ReNcell CX (cell line): ENCODE measurements around a stretch of chr2.

- PRO-cap: no peak
Observed at GRCh38 chr2:68388629-68389303, 23.7 kb downstream of the PLEK start.

DNA sequence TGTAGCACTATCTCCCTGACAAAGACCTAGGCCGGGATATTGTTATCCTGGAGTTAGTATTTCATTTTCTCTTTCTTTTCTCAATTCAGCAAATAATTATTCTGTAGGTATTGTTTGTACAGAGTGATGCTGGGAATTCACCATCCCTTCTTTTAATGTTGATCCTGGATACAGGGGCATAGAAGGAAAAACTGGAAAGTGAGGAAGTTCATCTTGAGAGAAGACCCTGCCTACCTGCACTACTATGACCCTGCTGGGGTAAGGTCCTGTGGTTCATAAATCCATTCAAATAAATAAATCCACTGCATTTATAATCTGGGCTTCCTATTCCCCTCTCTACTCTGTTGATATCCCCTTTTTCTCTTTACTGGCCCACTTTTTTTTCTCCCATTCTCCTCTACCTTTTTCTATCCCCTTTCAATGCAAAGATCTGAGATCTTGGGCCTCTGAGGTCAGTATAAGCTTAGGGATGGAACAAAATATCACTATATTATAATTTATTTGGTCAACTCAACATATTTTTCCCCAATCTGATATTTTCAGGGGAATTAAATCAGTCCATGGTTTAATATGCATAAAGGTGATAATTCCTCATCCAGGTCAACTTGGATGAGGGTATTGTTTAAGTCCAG, 28.0 kb downstream of the PLEK start:
- PRO-cap: no peak

DNA sequence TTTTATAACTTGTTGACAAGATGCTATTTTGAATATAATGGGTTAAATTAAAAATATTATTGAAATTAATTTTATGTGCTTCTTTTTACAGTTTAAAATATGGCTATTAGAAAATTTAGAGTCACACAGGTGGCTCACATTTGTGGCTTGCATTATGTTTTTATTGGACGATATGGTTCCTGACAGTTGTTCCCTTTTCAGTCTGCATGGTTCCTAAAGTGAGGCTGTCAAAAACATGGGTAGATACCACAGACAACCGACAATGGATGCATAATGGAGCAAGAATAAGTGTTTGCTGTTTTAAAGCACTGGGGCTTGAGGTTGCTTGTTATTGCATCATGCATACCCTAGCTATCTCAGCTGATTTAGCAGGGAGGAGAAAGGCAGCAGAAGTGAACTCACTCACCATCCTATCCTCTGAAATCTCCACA, 46.9 kb downstream of the FBXO48 start:
- PRO-cap: no peak

GRCh38 chr2:68441180-68441604, 25.9 kb downstream of the FBXO48 start:
- PRO-cap: no peak

DNA sequence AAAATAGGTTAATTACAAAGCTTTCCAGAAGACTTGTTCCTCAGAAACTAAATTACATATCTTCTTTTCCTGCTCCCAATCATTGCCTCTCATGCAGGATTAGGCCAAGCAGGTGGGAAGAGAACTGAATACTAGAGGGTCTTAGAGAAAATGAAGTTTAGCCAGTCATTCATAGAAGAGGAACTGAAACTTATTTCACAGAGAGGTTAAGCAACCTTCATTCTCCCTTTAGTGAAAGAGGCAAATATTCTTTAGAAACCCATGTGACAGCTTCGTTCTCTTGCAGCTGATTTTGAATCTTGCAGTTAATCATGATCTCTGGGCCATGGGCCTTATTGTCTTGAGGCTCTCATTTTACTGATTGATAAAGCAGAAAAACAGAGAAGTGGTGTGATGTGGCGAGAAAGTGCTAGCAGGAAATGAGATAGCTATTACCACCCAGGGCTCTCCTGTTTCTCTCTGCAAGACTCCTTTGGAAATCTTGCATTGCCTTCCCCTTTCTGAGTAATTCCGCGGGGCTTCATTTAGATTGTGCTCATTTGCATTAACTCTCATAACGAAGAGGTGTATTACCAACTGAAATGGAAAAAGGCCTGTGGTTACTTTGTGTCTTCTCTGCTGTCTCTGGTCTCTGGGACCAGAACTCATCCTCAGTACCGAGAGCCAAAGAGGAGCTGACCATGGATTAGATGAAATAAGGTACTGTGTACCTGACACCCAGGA, 44.6 kb upstream of the ARHGAP25 start:
- PRO-cap: no peak

- PRO-cap: no peak
Observed at GRCh38 chr2:68741148-68741531, 6.5 kb downstream of the ARHGAP25 start.

GRCh38 chr2:68764357-68765187, 30.0 kb downstream of the ARHGAP25 start:
- PRO-cap: no peak

- PRO-cap: no peak
Observed at GRCh38 chr2:68834799-68835295, 36.4 kb downstream of the BMP10 start.

DNA sequence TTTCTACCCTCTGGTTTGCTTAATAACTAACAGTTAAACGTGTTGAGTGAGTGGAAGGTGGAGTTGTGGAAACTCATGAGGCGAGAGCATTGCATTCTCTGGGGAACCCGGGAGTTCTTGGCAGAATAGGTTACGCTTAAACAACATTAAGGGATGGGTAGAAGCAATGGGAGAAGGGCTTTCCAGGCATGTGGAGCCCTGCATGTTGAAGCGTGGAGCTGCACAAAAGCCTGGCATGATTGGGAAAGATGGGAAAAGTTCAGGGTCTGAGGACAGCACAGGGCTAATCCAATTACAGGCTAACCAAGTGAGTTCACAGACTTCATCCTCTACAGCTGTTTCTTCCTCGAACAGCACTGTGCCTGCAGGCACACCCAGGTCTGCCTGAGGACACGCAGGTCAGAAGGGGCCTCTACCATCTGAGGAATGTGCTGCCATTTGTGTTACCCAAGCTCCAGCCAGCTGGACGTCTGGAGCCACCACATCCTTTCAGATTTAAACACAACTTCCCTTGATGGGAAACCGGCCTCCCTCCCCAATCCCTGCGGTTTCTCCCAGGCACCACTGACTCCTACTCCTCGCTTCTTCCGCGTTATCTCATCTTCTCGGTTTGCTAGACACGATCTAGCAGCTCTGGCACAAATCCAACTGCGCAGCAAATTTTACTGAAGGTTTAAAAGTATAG, 164.2 kb downstream of the ANTXR1 start:
- PRO-cap: no peak

DNA sequence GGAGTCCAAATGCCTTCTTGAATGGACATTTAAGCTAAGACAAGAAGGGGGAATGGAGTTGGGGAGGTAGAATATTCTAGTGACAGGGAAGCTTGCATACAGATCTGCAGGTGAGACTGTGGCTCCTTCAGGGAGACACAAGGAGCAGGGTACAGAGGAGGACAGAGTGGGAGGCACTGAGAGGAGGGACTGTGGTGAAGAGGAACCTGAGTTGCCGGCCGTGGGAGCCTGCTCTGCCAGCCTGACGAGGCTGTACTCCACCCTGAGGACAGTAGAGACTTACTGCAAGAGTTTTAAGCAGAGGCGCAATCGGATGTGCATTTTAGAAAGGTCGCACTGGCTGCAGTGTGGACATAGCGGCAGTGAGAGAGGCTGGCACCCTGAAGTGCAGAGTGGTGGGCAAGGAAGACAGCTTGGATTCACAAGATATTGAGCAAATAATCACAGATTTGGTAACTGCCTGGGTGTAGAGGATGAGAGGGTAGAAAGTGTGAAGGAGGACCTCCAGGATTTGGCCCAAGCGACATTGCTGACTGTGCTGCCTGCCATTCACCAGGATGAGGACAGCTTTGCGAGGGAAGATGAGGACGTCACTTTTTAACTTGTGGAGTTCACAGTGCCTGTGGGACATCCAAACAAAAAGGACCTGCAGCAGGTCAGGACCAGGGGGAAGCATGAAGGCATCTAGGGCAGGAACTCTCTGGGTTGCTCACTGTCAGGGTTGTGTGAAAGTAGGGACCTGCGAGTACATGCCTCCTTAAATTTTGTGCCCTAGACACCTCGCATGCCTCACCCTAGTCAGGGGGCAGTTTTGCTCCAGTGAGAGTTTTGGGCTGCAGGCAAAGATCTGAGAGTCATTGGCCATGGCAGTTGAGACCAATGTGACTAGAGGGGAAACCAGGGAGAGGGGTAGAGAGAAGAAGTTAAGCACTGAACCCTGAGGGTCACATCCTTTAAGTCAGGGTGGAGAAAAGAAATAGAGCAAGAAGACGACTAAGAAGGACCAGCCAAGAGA, 185.5 kb downstream of the GFPT1 start:
- PRO-cap: no peak

- PRO-cap: no peak
Observed at GRCh38 chr2:69347932-69348462, 39.0 kb downstream of the GFPT1 start.

DNA sequence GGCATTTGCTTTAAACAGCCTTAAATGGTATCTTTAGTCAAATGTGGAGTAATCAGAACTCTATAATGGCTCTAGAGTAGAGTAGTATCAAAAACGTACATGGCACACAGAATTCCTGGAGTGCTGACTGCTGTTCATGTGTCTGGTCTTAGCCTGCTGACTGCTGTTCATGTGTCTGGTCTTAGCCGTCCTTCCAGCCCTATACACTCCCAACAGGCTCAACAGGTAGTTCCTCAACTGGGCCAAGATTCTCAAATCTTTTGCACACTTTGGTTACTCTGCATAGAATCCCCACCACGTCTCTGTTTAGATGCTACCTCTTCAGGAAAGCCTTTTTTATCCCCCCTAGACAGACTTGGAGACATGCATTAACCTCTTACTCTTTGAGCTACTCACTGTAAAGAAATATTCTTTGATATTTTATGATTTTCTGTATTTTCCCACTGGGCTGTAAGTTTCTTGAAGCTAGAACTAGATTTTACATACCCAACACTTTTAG, 1.1 kb upstream of the GFPT1 start:
- PRO-cap: no peak

- PRO-cap: no peak
Observed at GRCh38 chr2:69415013-69415491, 22.2 kb downstream of the NFU1 start.

GRCh38 chr2:69460576-69461250, 23.5 kb upstream of the NFU1 start:
- PRO-cap: no peak

- PRO-cap: no peak
Observed at GRCh38 chr2:69465386-69465955, 28.2 kb upstream of the NFU1 start.

DNA sequence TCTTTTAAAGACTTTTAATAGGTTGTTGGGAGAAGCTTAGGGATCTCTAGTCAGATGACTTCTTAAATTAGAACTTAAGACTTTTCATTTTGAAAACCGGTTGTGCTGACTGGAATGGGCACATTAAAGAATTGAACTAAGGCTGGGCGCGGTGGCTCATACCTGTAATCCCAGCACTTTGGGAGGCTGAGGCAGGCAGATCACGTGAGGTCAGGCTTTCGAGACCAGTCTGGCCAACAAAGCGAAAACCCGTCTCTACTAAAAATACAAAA, 8.8 kb upstream of the AAK1 start:
- PRO-cap: no peak

GRCh38 chr2:69689516-69689947, 46.0 kb upstream of the AAK1 start:
- PRO-cap: no peak

- PRO-cap: no peak
Observed at GRCh38 chr2:69734069-69734677, 7.8 kb upstream of the ANXA4 start.

GRCh38 chr2:69740641-69740956, 1.3 kb upstream of the ANXA4 start:
- PRO-cap: no peak

DNA sequence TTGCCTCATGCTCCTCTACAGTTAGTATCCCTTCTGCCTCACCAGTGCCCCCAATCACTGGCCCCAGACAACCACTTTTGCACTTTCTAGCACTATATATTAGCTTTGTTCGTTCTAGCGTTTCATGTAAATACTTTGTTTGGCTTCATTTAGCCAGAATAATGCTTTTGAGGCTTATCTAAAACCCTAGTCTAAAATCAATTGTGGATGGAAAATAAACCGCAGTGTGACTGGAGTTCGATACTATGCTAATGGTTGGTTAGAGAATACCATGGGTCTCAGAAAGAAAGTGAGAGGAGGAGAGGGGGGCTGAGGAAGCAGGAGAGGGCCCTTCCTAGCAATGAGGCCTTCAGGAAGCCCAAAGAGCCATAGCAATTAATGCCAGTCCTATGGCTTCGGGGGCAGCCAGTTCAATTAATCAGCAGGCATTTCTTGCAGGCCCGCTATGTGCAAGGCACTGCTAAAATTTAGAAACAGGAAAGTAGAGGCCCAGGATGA, 23.6 kb downstream of the ANXA4 start:
- PRO-cap: no peak